ENCODE data around the gene MYH9.

DNA sequence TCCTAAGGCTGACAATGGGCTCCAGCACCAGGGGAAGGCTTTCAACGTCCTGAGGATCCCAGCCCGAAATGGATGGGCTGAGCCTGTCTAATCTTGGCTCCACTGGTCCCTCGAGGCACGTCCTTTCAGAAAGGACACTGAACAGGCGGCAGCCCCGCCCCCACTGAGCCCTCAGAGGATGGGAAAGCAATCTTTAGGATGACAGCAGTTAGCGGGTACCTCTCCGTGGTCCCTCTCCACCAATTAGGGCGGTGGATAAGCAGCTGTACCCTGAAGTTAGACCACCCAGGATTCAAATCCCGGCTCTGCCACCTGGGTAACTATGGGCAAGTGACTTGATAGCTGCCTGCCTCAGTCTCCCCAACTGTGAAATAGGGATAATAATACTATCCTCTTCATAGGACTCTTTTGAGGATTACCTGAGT is 27.3 kb downstream of the RASD2 start:
- PRO-cap, result no peak
- CAGE, long polyA plus RNA, result no peak

DNA sequence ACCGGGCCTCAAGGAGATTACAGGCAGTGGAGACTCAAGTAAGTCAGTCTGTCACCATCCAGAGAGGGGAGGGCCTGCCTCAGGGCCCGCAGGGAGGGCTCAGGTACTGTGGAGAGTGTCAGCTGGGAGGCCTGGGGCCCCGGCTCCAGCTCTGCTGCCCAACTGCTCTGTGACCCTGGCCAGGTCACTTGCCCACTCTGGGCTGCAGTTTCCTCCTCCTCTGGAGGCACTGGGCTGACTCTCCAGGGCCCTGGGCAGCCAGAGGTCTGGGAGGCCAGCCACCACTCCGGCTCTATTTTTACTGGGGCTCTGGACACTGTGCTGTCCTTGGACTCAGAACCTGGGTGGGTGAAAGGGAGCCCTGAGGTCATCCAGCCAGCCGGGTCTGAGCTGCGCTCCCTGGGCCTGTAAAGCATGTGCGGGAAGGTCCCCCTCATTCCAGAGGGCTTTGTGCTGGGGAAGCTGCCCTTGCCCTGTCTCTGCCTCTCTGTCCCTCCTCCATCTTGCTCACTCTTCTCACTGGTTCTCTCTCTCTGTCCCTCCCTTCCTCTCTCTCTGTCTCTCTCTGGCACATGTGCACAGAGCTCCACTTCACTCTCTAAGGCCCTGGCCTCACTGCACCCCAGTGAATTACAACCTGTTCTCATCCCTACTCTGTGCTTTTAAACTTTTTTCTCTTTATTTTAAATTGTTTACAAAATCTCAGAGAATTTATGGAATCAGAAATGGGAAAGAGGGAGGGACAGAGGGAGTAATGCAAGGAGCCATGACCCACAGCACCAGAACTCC is 24.7 kb downstream of the MB start:
- PRO-cap, result unidirectional peak, minus-strand start at position 151 of the sequence
- CAGE, long polyA plus RNA, result no peak

DNA sequence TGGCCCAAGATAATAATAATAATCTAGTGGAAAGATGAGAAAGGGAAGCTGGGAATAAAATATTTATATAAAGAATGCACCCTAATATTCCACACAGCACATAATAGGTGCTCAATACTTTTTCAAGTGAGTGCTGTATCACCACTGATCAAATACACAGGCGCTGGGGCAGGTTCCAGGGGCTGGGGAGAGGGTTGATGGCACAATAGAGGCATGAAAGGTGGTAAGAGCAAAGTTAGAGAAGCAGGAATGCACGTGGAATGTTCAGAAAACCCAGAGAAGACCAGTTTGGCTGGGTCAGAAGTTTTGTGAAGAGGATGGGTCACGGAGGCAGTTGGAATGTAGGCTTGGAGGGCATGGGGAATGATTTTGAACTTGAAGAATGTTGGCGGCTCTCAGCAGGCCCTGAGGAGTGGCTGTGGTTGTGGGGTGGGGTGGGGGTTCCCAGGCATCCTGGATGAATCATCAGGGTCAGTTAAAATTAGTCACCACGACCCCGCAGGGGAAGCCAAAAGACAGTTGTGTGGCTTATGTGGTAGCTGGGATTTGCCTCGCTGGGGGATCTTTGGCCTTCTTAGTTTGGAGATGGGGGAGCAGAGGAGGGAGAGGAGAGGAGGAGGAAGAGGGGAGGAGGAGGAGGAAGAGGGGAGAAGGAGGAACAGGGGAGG is 12.6 kb upstream of the MB start:
- PRO-cap, result no peak
- CAGE, long polyA plus RNA, result no peak

- PRO-cap, result no peak
- CAGE, long polyA plus RNA, result no peak
Observed at GRCh38 chr22:35638360-35639124, 9.7 kb upstream of the APOL6 start.

- PRO-cap, result no peak
- CAGE, long polyA plus RNA, result no peak
Observed at GRCh38 chr22:35649910-35650186, 1.6 kb downstream of the APOL6 start.

DNA sequence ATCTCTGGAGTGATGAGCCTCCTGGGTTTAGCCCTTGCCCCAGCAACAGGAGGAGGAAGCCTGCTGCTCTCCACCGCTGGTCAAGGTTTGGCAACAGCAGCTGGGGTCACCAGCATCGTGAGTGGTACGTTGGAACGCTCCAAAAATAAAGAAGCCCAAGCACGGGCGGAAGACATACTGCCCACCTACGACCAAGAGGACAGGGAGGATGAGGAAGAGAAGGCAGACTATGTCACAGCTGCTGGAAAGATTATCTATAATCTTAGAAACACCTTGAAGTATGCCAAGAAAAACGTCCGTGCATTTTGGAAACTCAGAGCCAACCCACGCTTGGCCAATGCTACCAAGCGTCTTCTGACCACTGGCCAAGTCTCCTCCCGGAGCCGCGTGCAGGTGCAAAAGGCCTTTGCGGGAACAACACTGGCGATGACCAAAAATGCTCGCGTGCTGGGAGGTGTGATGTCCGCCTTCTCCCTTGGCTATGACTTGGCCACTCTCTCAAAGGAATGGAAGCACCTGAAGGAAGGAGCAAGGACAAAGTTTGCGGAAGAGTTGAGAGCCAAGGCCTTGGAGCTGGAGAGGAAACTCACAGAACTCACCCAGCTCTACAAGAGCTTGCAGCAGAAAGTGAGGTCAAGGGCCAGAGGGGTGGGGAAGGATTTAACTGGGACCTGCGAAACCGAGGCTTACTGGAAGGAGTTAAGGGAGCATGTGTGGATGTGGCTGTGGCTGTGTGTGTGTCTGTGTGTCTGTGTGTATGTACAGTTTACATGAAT is 10.8 kb downstream of the APOL6 start:
- PRO-cap, result no peak
- CAGE, long polyA plus RNA, result no peak

- PRO-cap, result no peak
- CAGE, long polyA plus RNA, result no peak
Observed at GRCh38 chr22:35903069-35903667, 125.5 kb downstream of the RBFOX2 start.

- PRO-cap, result no peak
- CAGE, long polyA plus RNA, result no peak
Observed at GRCh38 chr22:35914457-35914866, 114.2 kb downstream of the RBFOX2 start.

DNA sequence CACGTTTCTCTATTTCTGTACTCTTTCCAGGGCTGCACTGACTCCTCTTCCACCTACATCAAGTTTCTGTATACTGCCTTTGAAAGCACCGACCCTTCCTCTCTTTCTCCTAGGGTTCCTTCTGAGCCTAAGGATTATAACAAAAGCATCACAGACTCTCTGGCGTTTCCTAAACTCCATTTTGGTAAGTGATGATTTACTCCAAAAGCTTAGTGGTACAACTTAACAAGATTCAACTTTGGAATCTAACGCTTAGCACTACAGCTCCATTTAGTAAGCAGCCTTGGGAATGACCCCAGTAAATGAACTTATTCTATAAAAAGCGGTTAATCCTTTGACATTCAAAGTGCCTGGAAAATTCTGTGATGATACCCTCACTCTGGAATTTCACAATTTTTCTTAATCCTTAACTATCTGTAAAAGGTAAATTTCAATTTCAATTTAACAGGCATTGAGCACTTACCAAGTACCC is 4.8 kb downstream of the RBFOX2 start:
- PRO-cap, result no peak
- CAGE, long polyA plus RNA, result no peak

DNA sequence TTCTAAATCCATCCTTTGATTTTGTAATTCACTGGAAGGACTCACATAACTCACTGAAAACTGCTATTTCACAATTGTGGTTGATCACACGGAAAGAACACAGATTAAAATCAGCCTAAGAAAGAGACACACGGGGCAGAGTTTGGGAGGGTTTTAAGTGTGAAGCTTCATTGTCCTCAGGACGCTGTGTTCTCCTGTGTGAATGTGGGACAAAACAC is 10.4 kb downstream of the APOL1 start:
- PRO-cap, result no peak
- CAGE, long polyA plus RNA, result no peak

GRCh38 chr22:36289372-36289818 is 36.5 kb downstream of the APOL1 start:
- PRO-cap, result no peak
- CAGE, long polyA plus RNA, result no peak

DNA sequence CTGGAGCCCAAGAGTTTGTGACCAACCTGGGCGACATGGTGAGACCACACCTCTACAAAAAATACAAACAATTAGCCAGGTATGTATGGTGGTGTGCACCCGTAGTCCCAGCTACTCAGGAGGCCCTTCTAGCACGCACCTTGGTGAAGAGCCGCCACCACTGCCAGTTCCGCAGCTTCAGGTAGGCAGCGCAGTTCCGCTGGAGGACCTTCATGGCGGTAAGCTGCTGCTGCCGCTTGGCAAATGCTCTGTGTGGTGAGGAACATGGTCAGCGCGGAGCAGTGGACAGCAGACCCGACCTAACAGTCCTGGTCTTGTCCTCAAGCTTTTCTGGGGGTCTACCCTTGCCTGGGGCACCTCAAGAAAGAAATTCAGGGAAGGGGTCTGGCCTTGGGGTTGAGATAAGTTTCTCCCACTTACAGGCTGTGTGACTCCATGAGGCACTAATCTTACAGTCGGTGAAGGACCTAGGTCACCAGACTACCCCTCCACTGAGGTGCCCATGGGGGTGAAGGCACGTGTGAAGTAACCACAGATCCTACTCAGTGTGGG is 49.6 kb downstream of the APOL1 start:
- PRO-cap, result no peak
- CAGE, long polyA plus RNA, result no peak

GRCh38 chr22:36324535-36325804 is 62.8 kb downstream of the MYH9 start:
- PRO-cap, result no peak
- CAGE, long polyA plus RNA, result no peak

- PRO-cap, result no peak
- CAGE, long polyA plus RNA, result no peak
Observed at GRCh38 chr22:36327715-36328154, 60.0 kb downstream of the MYH9 start.

- PRO-cap, result no peak
- CAGE, long polyA plus RNA, result no peak
Observed at GRCh38 chr22:36334005-36334320, 53.8 kb downstream of the MYH9 start.

- PRO-cap, result no peak
- CAGE, long polyA plus RNA, result no peak
Observed at GRCh38 chr22:36359239-36359530, 28.6 kb downstream of the MYH9 start.

- PRO-cap, result no peak
- CAGE, long polyA plus RNA, result no peak
Observed at GRCh38 chr22:36372777-36373891, 14.6 kb downstream of the MYH9 start.

- PRO-cap, result bidirectional peak, plus-strand start at chr22:36388322, minus-strand start at chr22:36387965
- CAGE, long polyA plus RNA, result no peak
Observed at GRCh38 chr22:36387619-36388051, at the start of gene MYH9. TSS of gene MYH9 (minus strand) at chr22:36387967.

DNA sequence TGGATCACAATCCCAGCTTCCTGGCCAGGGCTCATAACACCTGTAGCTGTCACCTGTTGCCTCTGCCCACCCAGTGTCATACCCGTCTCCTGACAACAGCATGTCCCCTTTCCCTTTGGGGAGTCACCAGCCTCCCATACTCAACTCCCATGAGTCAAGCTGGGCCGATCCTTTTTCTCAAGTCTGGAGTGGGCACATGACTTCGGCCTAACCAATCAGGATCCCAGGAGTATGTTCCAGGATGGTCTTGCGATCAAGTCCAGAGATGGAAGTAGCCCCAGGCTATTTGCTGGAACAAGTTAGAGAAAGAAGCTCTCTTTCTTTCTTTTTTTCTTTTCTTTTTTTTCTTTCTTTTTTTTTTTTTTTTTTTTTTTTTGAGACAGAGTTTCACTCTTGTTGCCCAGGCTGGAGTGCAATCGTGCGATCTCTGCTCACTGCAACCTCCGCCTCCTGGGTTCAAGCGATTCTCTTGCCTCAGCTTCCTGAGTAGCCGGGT is 27.8 kb upstream of the MYH9 start:
- PRO-cap, result no peak
- CAGE, long polyA plus RNA, result no peak

DNA sequence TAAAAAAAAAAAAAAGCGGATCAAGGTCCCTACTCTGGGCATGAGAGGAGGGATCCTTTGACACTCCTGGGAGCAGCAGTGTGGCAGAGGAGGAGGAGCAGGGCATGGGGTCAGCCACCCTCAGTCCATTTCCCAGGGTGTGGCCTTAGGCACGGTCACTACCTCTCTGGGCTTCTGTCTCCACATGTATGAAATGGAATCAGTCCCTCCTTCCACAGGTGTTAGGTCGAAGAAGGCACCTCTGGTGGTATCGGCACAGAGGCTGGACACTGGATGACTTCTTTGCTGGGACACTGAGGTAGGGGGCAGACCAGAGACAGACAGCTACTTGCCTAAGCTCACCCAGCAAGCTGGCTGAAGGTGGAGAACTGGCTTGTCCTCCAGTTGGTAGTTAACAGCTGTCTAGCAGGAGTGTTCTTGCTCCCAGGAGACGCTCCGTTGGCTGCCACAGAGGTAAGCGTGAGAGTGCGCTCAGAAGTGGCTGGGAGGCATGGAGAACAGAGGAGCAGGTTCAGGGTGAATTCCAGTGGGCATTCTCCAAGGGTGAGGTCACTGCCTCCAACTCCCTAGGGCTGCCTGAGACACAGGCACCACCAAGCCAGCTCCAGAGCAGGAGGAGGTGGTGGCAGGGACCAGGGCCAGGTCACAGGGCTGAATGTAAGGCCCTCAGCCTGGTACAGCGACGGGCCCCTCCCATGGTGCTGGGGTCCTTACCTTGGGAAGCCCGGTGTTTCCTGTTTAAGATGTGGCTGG is 19.5 kb downstream of the TXN2 start:
- PRO-cap, result no peak
- CAGE, long polyA plus RNA, result no peak

Measured in B cell (primary cell).